Colon Carcinoma Metastatic in the Lung (tissue), 2 donors: ENCODE measurements around a stretch of chr6.

DNA sequence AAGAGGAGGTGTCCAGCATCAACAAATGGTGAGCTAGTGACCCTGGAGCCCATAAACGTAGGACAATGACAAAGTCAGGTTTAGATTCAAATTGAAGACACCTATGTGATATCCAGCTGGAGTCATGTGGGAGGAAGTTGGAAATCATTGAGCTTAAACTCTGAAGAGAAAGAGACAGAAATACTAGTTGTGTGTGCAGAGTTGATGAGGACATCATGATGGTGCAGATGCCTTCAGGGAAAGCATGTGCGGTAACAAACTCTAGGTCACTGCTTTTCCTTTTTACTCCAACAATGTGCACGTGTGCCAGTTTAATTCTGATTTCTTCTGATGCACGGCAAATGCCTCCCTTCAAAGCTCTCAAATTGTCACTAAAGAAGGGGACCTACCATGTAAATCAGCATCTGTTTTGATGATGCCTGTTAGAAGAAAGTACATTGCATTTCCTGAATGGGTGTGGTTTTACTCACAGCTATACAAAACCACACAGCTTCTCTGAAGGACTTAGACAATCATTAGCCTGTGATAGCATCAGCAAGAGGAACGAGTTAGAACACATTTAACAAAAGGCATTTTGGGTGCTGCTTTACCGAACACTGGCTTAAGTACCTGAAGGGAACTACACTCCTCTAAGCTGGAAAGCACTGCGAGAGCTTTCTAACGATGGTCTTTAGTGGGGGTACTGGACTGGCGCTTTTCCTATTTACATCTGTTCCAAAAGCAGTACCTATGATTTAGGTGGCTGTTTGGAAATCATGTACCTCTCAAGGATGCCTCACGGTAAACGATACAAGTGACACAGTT lies 109.5 kb downstream of the ATXN1 start:
- PRO-cap, 2 experiments, result no peak in any of the 2 experiments

DNA sequence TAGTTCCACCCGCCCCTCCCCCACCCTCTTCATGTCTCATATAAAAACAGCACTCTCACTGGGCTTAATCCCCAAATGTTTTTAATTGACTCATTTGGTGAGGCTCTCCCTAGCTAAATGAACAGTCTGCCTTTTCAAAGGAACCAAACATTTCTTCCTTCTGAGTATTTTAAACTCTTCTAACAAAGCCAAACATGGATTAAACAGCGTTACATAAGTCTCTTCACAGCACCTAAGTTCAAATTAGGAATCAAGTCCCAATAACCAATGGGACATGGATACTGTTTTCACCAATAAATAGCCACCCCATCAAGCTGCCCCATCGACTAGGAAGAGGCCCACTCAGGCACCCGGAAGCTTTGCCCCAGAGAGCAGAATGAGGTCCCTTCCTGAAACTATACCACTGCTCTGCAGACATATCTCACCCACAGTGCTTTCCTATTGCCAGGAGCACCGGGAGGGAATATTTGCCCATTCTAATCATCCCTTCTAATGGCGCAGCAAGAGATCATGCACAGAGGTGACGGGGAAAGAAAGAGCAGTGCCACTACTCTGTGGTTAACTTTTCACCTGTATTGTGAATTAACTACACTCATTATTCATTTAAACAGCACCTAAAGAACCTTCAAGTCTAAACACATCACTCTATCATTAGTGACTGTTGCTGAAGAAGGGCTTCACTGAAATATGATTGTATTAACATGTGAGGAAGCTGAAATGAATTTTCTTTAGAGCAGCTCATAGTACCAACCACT lies 63.5 kb downstream of the ATXN1 start:
- PRO-cap, 2 experiments, result no peak in any of the 2 experiments

- PRO-cap, 2 experiments, result no peak in any of the 2 experiments
These were observed 78.6 kb upstream of the RBM24 start for GRCh38 chr6:17202404-17203133.

GRCh38 chr6:17280107-17281197 lies 709 bp upstream of the RBM24 start:
- PRO-cap, 2 experiments, result no peak in any of the 2 experiments

DNA sequence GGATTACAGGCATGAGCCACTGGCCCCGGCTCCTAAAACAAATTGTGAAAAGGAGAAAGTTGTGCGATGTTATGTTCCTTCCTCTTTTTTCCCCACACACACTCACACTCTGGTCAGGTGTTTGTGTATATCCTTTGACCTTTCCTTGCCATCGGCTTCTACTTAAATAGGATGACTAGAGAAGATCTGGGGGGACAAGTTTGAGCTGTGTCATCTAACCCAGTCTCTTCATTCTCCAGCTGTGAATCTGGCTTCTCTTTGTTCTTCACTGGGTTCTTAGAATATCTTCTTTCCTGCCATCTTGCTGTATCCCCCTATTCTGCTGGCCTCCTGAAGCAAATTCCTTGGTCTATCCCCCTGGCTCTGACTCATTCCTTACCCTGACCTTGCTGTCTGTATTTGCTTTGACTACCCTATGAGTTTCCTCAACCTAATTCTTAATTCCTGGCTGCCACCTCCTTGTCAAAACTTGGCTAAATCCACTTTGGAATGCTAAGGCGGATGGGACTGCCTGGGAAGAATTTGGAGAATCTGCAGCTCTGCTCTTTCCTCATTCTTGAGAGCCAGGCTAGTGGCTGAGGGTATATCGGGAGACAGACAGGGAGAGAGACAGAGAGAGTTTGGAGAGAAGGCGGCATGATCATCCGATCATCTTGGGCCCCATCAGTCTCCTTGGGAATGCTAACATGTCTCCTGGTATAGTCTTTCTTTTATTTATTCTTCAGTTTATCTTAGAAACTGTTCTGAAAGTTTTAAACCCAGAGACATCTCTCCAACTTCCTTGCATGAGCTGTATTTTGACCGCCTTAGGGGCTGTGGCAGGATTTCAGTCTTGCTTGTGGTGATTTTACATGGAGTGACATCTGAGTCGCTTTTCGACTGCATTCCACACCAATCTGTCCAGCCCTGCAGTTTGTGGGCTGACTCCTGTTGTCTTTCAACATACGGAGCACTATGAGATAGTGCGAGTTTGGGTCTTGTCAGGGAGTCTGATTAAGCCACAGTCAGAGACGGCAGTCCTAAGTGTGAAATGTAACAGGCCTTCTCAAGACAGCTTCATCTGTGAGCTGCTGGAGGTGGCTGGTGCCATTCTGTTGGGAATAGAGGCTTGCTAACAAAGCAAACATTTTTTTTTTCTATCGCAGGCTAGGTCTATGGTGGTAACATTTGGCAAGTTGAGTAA lies 24.5 kb downstream of the CAP2 start:
- PRO-cap, 2 experiments, result no peak in any of the 2 experiments

DNA sequence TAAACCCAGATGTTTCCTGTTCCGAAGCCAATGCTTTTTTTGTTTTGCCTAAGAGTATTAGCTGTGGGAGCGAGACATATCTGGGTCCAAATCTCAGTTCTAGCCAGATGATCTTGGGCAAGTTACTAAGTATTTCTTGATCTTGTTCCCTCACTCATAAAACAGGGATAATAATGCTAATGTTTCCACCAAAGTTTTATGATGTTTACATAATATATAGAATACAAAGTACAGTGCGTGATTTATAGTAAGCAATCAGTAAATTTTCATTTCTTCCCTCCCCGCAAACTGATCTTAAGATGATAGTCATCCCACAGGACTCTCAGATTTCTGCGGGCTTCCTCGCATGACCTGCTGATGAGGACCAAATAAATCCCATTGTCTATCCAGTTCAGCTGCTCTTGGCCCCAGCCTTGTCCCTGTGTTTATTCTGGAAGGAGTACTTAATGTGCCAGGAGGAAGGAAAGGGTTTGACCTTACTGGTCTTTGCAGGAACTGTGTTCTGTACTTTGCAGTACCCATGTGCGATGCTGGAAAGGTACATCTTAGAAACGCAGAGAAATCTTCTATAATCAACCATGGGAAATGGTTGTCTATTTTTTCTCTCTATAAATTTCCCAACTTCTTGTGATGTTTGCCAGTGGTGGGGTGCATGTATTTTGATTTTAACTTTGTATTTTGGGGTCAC lies 98.4 kb downstream of the CAP2 start:
- PRO-cap, 2 experiments, result no peak in any of the 2 experiments

DNA sequence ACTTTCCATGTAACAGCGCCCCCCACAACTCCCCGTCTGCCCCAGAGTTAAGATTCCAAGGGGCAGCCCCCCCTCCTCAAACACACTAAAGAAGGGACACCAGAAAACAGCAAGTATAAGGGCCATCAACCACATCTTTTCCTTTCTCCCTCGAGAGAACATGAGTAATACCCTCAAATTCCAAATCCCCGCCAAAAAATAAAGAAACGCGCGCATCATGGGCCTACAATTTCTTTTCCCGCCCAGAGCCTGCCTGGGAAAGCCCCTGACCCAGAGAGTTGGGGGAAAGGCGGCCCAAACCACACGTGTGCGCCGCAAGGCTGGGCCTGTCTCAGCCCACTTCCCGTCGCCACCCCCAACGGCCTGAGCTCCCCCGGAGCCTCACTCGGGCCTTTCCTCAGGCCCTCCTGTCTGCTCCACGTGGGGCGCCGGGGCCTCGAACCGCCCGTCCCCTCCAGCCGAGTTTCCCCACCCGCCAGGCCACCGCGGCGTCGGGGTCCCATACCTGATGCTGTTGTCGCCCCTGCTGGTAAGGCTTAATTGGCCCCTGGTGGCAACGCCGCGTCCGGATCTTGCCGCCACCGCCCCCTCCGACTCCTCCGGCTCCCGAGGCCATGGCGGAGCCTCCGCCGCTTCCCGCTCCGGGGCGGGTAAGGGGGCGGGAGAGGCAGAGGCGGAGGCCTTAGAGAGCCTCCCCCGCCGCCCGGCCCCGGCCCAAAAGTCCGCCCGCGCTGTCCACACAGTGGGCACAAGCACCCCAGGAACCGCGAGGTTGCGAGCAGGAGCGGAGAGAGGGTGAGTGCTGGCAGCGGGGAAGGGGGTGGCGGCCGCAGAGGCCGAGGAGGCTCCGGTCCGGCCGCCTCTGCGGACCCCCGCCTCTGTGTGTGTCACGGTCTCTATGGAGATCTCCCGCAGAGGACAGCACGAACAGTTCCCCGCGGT lies 682 bp downstream of the NUP153 start:
- PRO-cap, 2 experiments, result peak in 2 of 2 experiments; most common plus-strand start position 930 of the sequence (in 1); most common minus-strand start position 886 of the sequence (in 2)

GRCh38 chr6:17744410-17744913 lies 37.7 kb upstream of the NUP153 start:
- PRO-cap, 2 experiments, result no peak in any of the 2 experiments

GRCh38 chr6:17763996-17764893 lies 57.5 kb upstream of the NUP153 start:
- PRO-cap, 2 experiments, result no peak in any of the 2 experiments

DNA sequence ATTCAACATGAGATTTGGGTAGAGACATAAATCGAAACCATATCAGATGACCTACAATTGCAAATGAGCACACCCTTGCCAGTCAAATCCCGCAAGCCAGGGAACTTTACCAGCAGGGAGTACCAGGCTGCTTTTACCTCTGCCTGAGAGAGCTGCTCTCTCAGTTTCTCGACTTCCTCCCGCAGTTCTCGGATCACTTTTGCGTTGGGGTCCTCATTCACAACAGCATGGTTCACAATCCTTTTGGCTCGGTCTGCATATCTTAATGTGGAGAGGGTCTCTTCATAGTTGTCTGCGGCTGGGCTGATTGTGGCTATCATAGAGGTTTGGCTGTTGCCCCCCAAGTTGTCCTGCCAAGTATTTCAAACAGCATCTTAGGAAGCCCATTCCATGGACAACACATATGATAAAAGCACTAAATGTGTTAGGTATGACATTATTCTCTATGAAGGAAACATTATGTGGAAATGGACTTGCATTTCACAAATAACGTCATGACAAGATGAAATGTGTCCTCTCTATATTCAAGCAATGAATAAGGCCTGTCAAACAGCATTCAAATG lies 130.1 kb upstream of the NUP153 start:
- PRO-cap, 2 experiments, result no peak in any of the 2 experiments

GRCh38 chr6:17897664-17898126 lies 89.7 kb downstream of the KIF13A start:
- PRO-cap, 2 experiments, result no peak in any of the 2 experiments

DNA sequence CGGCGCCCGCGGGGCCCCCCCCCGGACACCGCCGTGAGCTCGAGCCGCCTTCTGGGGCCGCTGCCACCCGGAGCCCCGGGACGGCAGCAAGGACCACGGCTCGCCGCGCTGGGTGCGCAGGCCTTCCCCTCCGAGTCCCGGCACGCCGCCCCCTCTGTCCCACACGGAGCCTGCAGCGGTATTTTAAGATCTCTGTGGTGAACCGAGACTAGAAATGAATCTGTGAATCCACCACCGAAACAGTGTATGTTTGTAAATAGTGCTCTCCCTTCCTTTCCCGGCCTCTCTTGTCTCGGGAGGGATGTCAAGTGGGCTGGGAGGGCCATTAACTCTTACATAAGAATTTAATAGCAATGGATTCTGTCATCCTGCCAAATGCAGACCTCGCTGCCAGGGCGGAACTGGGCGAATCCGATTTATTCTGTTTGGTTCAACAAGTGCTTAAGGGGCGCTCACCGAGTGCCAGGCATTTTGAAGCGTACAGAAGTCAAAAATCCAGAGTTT lies 614 bp upstream of the KIF13A start:
- PRO-cap, 2 experiments, result peak in 1 of 2 experiments; most common plus-strand start position 70 of the sequence (in 1); most common minus-strand start position 156 of the sequence (in 1)

- PRO-cap, 2 experiments, result no peak in any of the 2 experiments
These were observed 5.9 kb downstream of the KDM1B start for GRCh38 chr6:18161068-18161640.

GRCh38 chr6:18260158-18260770 lies 4.1 kb downstream of the DEK start:
- PRO-cap, 2 experiments, result no peak in any of the 2 experiments

DNA sequence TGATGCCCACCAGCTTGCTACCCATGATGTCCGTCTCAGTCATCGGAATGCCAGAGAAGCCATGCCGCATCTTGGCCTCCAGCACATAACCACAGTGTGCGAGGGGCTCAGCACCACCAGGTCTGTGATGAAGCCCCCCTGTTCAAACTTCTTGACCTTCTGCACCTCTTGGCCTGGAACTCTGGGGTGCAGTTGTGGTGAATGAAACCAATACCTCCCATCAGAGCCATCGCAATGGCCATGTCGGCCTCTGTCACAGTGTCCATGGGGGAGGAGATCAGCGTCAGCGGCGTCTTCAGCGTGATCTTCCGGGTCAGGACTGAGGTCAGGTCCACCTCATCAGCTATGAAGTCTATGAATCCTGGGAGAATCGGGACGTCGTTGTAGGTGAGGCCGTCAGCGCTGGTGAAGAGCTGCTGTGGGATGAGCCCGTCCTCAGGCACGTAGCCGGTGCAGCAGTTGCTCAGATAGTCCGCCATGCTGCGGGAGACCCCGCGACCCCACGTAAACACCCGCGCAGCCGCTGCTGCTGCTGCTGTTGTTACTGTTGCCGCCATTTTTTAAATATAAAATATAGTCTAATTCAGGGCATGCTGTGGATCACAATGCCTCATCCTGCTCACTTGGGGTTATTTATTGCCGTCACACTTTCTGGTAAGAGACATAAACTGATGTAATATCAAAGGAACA lies 18.8 kb upstream of the RNF144B start:
- PRO-cap, 2 experiments, result no peak in any of the 2 experiments

- PRO-cap, 2 experiments, result no peak in any of the 2 experiments
These were observed 58.2 kb downstream of the RNF144B start for GRCh38 chr6:18445295-18445801.

DNA sequence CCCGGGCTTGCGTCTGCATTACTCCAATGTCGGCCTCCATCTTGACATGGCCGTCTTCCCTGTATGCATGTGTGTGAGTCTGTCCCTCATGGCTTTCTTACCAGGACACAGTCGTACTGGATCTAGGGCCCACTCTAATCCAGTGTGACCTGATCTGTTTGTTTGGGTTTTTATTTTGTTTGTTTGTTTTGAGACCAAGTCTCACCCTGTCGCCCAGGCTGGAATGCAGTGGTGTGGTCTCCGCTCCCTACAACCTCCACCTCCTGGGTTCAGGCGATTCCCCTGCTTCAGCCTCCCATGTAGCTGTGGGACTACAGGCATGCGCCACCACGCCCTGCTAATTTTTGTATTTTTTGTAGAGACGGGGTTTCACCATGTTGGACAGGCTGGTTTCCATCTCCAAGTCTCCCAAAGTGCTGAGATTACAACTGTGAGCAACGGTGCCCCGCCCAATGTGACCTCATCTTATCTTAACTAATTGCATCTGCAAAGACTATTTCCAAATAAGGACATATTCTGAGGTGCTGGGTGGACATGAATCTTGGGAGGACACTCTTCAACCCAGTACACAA lies 73.2 kb downstream of the MBOAT1 start:
- PRO-cap, 2 experiments, result no peak in any of the 2 experiments

- PRO-cap, 2 experiments, result no peak in any of the 2 experiments
These were observed 8.4 kb downstream of the MBOAT1 start for GRCh38 chr6:20203487-20204576.

GRCh38 chr6:20208628-20209141 lies 3.6 kb downstream of the MBOAT1 start:
- PRO-cap, 2 experiments, result no peak in any of the 2 experiments

- PRO-cap, 2 experiments, result no peak in any of the 2 experiments
These were observed 849 bp downstream of the MBOAT1 start for GRCh38 chr6:20211555-20211685.